Hair follicle dermal papilla cell (primary cell): ENCODE measurements around the genes DAB2IP and TTLL11.

GRCh38 chr9:120857113-120858377, 14.8 kb upstream of the PSMD5 start:
- CAGE, long polyA plus RNA = no peak

DNA sequence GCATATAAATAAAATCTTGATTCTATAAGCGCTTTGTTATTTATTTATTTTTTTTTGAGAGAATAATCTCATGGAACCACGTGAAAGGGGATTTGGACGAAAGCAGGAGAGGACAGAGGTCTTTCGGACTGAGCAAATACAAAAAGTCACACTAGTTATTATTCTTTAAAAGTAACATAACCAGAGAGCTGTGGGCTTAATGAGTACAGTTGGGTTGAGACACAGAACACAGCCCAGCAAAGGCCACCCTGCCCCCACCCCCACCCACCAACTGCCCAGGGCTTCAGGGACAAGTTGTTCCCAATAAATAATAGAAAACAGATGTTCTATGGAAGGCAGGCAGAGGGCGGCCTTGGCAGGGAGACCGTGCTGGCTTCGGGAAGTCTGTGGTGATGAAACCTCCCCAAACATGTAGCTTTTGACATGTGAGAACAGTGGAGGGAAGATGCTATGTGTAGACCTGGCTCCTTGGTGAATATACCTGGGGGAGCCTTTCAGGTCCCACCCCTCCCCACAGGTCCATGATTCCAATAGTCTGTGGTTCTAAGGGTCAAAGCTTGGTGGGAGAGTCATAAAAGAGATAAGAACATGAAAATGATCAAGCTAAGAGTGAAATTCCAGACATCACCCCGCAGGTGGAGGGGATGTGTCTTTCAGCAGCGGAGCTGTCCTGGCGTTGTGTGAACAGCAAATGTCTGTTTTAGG, 10.0 kb downstream of the TRAF1 start:
- CAGE, long polyA plus RNA = no peak

DNA sequence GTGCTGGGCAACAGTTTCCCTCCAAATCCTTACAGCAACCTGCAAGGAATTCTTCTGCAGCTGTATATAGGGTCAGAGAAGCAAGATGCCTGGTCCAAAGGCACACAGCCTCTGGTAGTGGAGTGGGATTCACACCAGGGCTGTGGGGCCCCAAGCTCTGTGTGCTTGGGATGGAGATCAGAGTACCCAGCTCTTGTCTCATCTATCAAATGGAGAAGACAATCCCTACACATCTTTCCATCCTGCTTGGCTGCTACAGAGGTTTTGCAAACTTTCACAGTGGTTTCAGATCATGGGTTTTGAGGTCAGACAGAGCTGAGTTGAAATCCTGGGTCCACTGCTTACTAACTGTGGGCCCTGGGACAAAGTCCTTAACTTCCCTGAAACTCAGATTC, 429 bp upstream of the TRAF1 start:
- CAGE, long polyA plus RNA = no peak

DNA sequence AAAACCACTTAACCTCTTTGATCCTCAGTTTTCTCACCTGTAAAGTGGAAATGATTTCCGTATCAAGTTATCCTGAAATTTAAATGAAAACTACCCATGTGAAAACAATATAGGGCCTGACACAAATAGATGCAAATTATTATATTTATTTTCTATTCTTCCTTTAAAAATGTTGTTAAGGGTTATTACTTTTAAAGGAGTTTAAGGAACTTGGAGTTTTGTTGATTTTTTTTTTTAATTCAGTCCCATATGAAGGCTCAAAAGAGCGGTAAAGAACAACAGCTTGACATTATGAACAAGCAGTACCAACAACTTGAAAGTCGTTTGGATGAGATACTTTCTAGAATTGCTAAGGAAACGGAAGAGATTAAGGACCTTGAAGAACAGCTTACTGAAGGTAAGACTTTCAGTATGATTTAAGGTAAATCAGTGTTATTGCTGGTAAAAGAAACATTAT, 49.0 kb downstream of the CNTRL start:
- CAGE, long polyA plus RNA = no peak

DNA sequence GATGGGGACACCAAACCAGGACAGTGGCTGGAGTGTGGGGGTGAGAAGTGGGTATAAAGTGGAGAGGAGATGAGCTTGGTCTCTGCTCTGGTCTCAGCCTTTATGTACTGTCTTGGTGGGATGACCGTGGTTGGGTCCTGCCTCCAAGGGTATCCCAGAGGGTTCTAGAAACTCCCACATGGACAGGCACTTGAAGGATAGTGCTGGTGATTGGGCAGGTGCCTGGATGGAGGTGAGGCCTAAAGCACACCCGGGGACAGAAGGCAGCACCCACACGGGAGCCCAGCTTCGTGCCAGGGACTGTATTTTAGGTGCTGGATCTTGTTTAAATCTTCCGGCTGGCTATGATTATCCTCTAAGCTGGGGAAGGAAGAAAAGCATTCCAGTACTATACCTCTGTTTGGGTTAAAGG, 22.0 kb downstream of the GSN start:
- CAGE, long polyA plus RNA = no peak

DNA sequence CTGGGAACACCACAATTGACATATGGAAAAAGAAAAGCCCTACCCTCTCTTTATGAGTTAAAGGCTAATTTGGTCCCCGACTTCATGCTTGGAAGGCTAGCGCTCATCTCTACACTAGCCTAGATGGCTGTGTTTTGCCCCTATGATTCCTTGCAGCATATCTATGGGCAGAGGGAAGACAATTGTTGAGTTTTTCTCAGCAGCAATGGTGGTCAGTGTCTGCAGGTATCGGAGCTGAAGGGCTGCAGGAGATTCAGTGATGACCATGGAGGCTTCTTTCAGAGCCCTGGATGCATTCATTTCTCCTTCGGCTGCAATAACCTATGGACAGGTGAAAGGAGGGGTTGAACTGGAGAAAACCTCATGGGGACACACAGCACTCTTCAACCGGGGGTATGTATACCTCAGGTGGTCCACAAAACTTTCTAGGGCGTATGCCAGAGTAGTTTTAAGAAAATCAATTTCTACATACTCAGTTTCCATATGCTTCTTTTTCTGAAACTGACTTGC, 28.9 kb downstream of the STOM start:
- CAGE, long polyA plus RNA = no peak

- CAGE, long polyA plus RNA = no peak
Observed at GRCh38 chr9:121498089-121498332, 1.6 kb downstream of the GGTA1 start.

DNA sequence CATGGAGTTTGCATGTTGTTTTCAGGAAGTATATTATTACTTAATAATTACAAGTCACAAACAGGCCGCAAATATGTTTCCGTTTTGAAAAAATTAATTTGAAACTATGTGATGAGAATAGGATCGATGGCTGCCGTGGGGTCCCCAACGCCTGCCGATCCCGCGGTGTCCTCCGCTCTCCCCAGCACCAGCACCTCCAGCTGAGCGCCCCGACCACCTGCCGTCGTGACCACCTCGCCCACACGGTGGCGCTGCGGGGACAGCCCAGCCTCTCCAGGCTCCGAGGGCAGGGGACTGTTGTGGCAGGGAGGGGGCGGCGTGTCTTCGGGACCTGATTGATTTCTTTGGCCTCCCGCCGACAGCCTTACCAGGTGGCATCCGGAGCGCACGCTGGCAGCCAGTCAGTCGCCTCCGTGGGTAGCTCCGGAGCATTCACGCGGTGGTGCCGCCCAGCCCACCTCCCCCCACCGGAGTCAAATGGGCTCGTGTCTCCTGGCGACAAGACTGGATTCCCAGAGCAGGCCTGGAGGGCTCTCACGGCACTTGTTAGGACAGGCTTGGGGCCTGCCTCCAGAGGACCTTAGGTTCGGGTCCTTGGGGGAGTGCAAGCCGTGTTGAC, 50.9 kb upstream of the GGTA1 start:
- CAGE, long polyA plus RNA = no peak

DNA sequence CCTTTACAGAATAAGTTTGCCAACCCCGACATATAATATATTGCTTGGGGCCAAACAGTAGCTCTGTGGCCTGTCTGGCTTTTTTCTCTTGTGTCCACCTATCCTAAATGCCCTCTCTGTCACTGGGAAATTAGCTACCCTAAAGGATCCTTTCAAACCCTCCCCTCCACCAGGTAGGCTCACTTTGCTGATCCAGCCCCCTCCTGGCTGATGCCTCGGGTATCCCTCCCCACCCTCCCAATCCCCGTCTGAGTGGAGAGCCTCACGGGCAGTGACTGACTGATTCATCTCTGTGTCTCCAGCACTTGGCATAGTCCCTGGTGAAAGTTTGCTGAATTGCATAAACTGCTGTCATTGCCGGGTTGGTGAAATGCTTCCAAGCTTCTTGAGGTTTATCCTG, 56.7 kb upstream of the GGTA1 start:
- CAGE, long polyA plus RNA = no peak

DNA sequence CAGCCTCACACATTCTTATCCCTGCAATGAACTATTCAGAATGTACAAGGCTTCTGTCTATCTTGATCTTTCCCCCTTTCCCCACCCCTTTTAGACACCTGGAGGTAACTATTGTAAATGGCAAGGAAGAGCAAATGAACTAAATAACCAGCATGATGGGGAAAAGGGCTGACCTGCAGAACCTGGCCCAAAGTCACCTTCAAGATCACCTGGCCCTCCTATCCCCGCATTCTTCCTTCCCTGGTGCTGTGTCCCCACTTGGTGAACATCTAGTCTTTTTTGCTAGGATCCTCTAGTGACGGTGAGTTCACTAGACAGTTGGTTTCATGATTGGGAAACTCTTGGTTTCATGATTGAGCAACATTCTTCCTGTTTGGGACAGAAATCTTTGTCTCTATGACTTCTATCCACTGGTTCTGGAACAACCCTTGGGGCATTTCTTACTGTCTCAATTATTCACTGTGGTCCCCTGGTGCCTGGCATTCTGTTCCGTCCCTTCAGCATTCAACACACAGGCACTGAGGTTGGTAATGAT, 50.3 kb upstream of the DAB2IP start:
- CAGE, long polyA plus RNA = no peak

DNA sequence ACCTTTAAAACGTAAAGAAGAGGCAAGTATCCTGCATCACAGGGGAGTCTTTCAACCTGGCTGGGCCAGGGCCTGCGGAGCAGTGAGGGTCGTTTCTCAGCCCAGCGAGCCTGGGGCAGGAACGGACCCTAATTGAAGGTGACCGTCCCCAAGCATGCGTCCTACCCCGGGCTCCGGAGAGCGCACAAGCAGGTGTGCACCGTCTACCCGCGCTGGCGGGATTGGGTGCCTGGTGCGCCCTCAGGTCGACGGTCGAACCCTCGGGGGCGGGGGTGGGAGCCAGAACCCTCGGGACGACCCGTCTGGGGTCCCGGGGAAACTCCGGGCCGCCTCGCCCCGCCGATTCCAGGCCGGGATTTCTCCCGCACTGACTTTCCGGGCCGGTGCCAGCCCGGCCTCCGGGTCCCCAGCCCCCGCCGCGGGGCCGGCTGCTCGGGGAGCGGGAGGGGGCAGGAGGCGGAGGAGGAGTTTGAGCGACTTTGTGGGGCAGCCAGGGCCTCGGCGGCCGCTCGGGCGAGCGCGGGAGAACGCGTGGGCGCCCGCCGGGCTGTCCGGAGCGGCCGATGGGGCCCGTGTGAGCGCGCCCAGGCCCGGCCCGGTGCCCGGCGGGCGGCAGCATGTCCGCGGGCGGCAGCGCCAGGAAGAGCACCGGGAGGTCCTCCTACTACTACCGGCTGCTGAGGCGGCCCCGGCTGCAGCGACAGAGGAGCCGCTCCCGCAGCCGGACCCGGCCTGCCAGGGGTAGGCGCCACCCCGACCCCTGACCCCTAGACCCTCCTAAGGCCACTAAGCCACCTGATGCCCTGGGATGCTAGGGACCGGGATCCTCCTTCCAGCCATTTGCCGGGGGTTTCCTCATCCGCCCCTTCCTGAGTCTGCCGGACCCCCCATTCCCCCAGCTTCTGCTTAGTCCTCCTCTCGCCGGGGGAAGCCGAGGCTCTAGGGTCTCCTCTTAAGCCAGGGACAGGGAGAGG, at the start of gene DAB2IP:
DAB2IP (plus strand) TSS at position 476 of the 974 bp plus-strand sequence.
- CAGE, long polyA plus RNA = no peak

DNA sequence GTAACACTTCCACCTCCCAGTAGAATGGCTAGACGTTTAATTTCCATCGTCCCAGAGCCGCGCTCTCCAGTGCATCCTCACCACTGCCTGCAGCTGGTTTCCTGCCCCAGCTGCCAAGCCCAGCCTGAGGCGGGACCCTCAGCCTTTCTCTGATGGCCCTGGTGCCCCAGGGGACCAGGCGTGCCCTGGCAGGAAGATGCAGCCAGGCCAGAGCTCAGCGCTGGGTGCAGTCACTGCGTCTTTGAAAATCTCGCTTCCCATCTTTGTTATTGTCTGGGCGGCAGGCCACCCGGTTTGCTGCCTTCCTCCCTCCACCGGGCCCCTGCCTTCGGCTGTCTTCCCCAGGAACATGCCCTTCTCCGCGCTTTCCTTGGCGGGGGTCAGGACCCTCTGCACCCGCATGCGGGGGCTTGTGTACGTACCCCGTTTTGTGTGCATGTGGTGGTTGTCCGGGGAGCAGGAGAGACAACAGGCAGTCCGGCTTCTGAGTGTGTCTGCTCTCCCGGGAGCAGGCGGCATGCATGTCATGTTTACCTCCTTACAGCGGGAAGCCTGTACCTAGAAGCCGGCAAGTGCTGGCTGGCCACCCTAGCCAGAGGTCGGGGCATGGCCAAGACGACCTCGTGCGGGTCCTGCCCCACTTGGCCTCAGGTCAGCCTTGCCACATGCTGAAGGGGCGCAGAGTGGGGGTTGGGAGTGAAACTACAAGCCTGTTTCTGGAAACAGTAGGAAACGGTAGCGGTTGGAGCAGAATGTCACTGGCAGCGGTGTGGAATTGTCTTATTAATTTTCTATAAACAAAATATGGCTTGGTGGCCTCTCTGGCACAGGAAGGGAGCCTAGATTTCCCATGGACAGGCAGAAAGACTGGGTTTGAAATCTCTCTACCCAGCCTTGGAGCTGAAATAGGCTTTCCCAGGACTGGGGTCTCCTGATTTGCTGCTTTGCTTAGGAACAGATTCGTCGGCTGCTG, 49.6 kb downstream of the DAB2IP start:
- CAGE, long polyA plus RNA = no peak

- CAGE, long polyA plus RNA = no peak
Observed at GRCh38 chr9:121718974-121719659, 67.7 kb downstream of the DAB2IP start.

GRCh38 chr9:121738702-121739611, 87.5 kb downstream of the DAB2IP start:
- CAGE, long polyA plus RNA = no peak

DNA sequence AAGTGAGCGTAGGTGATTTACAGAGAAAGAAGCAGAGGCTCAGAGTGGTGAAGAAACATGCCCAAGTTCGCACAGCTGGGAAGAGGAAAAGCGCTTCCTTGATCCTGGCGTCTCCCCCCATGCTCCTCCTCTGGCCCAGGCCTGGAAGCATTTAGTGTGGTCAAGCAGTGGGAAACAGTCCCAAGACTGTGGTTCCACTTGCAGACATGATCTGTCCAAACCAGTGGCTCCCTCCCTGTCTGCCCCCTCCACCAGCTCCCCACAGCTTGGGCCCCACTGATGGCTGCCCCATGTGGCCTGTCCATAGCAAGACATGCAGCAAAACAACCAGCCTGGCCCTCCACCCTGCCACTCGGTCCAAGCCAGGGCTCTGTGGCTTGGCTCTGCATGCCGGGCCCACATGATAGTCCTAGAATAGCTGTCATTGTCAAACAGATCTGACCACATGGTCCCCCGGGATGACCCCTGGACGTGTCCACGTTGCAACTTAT, 107.1 kb downstream of the TTLL11 start:
- CAGE, long polyA plus RNA = no peak

- CAGE, long polyA plus RNA = no peak
Observed at GRCh38 chr9:121987171-121987976, 105.7 kb downstream of the TTLL11 start.

GRCh38 chr9:122001486-122001883, 91.6 kb downstream of the TTLL11 start:
- CAGE, long polyA plus RNA = no peak

- CAGE, long polyA plus RNA = no peak
Observed at GRCh38 chr9:122092558-122093617, at the start of gene TTLL11. Gene TTLL11 (minus strand): TSS chr9:122093308.

DNA sequence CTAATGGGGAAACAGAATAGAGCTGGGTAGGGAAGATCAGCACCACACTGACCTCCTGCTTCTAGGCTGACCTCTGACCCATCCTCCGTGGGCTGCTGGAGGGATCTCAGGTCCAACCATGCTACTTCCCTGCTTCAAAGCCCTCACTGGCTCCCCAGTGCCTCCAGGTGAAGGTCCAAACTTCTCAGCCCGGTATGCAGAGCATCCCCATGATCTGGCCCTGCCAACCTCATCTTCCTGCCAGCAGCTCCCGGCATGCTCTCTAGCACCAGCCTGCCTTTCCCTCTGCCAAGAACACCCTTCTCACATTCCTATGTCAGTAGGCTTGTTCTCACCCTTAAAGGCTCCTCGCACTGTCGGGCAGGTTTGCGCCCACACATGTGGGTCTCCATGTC, 28.4 kb downstream of the NDUFA8 start:
- CAGE, long polyA plus RNA = no peak

GRCh38 chr9:122261316-122261948, 3.2 kb downstream of the RBM18 start:
- CAGE, long polyA plus RNA = no peak